Non-pigmented ciliary epithelial cell (primary cell): ENCODE measurements around a stretch of chr3.

- RRBS: no CpG with 5 or more reads among the region's 14 CpGs
Observed at GRCh38 chr3:100525544-100526325, 33.3 kb downstream of the TMEM45A start.

- RRBS: no CpG with 5 or more reads among the region's 7 CpGs
Observed at GRCh38 chr3:100561487-100562158, 47.8 kb upstream of the ADGRG7 start.

DNA sequence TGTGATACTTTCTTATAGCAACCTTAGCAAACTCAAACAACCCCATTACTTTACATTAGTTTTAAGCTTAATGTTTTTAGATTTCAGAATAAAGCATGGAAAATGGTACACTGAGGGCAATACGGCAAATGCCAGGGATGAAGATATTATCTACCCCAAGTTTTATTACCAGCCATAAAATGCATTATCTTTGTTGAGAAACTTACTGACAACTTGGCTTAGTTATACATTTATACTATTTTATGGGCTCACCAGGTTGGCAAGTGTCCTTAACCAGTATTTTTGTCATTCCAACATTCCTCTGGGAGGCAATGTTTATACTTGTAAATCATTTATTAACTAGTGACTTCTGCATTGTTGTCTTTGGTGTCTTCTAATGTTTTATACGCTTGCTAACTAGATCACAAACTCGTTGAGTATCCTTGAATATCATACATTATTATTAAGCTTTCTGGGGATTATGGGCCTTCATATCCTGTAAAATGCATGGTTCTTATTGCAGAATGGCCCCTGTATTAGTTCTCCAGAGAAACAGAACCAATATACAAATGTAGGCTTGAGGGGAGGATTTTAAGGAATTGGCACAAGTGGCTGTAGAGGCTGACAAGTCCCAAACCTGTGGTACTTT is 17.9 kb upstream of the ADGRG7 start:
- RRBS: no CpG with 5 or more reads among the region's 3 CpGs

GRCh38 chr3:100737874-100738390 is 28.6 kb downstream of the TFG start:
- RRBS: no CpG with 5 or more reads among the region's 3 CpGs

DNA sequence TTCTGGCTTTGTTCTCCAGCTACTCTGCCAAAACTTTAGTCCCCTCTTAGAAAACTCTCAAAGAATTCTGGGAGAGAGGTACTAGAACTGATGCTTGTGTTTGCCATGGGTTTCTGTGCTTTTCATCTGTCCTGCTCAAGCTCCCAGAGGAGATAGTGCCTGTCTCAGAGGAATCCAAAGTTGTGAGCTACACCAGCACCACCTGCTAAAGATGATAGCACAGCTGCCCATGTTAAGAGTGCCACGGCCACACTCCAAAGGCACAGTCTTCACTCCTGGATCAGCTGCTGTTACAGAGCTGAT is 150.0 kb downstream of the IMPG2 start:
- RRBS: no CpG with 5 or more reads among the region's 1 CpG

DNA sequence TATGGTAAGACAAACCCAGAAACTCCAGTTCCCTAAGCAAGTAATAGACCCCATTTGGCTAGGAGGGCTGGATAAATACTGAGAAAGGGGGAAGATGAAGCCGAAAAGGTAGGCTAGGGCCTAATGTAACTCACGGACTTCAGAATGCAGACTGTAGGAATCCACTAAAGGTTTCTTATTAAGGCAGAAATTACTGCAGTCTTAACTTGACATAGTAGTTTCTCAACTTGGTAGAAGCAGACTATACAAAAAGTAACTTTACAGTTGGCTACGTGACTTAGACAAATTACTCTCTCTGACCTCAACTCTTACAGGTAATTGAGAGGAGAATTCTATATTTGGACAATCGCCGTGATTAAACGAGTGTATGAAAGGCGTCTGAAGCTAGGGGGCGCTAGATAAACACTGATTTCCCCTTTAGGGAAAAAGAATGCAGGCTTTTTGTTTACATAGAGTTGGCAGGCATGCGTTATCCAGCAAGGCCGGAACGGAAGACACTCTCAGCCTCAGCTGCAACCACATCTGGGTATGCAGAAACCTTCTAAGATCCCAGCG is 545 bp upstream of the PCNP start:
- RRBS: 0% methylated on average over 2 of the region's 12 CpGs

DNA sequence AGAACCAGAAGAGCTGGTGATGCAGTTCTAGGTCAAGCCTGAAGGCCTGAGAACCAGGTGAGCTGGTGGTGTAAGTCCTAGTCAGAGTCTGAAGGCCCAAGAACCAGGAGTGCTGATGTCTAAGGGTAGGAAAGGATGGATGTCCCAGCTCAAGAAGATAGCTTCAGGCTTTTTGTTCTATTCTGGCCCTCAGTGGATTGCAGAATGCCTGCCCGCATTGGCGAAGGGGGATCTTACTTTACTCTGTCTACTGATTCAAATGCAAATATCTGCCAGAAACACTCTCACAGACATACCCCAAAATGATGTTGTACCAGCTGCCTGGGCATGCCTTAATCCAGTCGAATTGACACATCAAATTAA is 2.5 kb upstream of the NFKBIZ start:
- RRBS: no CpG with 5 or more reads among the region's 3 CpGs

- RRBS: 20% methylated on average over 1 of the region's 18 CpGs
Observed at GRCh38 chr3:101850341-101851087, 1.2 kb downstream of the NFKBIZ start.

DNA sequence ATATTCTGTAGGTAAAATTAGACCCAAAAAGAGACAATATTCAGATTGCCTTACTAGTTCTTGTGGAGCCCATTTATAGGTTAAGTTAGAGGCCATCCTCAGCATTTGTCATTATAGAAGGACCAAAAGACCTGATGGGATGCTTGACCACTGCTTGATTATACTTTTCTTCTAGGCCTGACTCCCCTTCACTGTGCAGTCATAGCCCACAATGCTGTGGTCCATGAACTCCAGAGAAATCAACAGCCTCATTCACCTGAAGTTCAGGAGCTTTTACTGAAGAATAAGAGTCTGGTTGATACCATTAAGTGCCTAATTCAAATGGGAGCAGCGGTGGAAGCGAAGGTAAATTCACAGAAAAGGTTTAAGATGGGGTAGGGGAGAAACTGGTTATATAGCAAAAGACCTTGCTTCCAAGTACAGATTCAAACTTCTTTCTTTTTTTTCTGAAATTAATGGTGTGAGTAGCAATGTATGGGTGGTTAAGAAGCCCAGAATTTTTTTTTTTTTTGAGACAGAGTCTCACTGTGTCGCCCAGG is 6.3 kb downstream of the NFKBIZ start:
- RRBS: no CpG with 5 or more reads among the region's 3 CpGs

- RRBS: no CpG with 5 or more reads among the region's 1 CpG
Observed at GRCh38 chr3:101863653-101863900, 14.3 kb downstream of the NFKBIZ start.

GRCh38 chr3:101868284-101869228 is 19.2 kb downstream of the NFKBIZ start:
- RRBS: no CpG with 5 or more reads among the region's 6 CpGs

GRCh38 chr3:101888652-101889085 is 39.4 kb downstream of the NFKBIZ start:
- RRBS: no CpG with 5 or more reads among the region's 4 CpGs

DNA sequence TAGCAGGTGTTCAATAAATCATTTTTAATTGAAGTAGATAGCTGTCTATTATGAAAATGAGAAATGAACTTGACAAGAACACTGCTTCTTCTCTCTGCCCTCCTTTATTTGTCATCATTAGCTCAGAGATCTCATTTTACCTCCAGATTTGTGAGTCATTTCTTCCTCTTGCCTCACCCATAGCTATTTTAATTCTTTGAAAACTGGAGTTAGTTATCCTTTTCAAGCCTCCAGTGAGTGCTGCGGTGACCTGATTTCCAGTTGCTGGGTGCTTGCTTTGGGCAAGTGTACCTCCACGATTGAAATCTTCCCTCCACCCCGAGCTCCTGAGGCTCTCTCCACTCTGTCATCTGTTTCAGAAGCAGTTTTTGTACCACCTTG is 114.6 kb downstream of the NFKBIZ start:
- RRBS: no CpG with 5 or more reads among the region's 3 CpGs

DNA sequence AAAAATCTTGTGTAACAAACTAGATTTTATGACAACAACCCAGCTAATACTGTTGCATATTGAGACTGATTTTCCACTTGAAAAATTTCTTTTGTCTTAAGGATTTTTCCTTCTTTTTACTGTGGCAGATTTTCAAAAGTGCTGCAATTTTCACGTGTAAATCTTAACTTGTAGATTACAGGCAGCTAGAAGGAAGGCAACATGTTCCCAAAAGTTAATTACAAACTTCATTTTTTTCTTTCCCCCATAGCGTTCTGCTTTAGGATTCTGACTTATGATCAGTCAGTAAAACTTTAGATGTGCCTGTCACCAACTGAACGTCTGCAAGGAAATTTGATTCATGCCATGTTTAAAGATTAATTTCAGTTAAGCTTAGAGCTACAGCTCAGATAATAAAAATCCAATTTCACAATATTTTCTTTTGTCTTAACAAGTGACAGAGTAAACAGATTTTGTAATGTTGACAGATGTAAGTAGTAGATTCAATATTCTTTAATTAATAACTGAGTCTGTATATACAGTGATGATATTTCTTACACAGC is 253.0 kb downstream of the NFKBIZ start:
- RRBS: no CpG with 5 or more reads among the region's 3 CpGs

DNA sequence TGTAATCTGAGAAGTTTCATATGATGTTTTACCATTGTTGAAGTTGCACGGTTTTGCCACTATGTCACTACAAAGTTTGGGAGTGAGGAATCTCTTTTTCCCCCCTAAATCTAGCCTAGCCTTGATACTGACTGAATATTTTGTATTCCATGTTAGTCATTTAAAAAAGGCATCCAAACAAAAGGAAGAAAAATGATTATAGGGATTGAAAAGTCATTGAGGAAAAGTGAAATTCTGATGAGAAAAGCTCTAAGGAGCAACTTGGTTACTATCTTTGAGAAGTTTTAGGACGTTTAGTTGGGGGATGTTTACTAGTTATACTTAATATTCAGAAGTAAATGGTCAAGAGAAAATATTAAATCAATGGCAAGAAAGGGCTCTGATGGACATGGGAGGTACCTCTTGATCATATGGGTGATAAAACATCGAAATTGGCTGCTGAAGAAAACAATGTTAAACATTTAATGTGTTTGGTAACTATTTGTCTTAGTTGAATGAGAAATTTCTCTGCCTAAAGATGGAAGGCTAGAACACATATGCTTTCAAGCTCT is 152.3 kb downstream of the ZPLD1 start:
- RRBS: no CpG with 5 or more reads among the region's 3 CpGs

GRCh38 chr3:103976617-103977352 is 1389.9 kb upstream of the ALCAM start:
- RRBS: no CpG with 5 or more reads among the region's 4 CpGs

DNA sequence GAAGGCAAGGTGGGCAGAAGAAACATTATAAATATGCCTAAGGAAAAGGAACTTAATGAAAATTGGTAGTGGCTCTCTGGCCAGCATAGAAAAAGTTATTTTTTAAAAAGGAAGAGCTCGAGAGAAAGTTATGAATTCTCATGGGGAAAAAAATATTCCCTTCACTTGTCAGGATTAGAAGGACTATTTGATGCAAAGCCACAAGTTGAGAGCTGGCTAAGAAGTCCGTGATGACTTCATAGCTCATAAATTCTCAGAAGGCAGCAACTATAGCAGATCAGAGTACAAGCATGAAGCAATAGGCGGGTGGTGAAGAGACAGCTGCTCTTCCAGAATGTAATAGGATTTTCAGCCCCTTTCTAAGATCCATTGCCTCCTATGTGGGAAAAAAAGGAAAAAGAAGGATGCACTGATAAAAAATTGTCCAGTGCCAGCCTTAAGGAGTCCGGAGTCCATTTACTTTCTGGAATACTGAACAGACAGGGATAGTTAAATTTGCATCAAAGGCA is 929.6 kb upstream of the ALCAM start:
- RRBS: no CpG with 5 or more reads among the region's 4 CpGs